A673 (cell line): ENCODE measurements around a stretch of chr10.

DNA sequence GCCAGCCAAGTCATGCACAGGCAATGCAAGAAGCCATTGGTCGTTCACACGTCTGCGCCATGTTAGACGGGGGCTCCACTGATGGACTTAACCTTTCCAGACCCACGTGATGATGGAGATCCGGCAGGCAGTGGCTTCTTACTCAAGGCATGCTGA, 54.8 kb downstream of the RBM20 start:
- PRO-cap: no peak

DNA sequence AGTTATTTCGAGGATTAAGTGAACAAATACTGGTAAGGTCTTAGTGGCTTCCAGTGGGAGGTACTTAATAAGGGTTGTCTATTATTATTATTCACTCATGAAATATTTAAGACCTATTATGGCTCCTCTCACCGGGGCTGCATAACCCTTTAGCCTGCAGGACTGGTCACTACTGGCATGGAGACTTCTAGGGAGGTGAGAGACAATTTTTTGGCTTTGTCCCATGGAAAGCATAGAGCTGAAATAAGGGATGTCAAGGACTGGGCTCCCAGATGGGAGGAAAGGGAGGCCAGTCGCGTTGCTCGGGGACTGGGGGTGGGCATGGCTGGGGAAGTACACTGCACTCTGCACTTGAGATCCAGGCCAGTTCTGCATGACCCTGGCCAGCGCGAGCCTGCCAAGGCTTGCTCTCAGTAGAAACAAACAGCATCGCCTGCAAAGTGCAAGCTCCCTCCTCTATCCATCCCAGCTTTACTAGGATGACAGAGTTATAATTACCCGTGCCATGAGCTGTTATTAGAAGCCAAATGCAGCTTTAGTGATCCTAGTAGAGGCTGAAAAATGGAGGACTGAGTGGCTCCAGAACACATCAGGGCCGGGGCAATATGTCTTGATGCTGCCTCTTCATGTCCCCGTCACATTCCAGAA, 43.9 kb upstream of the PDCD4 start:
- PRO-cap: no peak

DNA sequence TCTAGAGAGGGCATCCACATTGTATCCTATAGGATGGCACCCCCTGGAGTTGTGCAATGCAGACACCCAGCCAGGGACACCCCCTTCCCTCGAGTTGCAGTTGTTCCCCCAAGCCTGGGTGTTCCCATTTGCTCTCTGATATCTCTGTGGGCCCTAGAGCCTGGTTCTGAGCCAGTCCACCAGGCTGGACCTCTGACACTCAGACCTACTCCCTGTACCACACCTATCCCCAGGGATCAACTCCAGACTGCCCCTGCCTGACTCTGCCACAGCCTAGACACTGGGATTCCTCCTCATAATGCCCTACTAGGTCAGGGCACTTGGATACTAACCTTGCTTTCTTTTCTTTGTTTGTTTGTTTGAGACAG, 30.9 kb upstream of the PDCD4 start:
- PRO-cap: no peak

- PRO-cap: no peak
Measured at GRCh38 chr10:110882583-110883513, 11.1 kb downstream of the PDCD4 start.

GRCh38 chr10:110897727-110898694, 21.0 kb downstream of the BBIP1 start:
- PRO-cap: no peak

DNA sequence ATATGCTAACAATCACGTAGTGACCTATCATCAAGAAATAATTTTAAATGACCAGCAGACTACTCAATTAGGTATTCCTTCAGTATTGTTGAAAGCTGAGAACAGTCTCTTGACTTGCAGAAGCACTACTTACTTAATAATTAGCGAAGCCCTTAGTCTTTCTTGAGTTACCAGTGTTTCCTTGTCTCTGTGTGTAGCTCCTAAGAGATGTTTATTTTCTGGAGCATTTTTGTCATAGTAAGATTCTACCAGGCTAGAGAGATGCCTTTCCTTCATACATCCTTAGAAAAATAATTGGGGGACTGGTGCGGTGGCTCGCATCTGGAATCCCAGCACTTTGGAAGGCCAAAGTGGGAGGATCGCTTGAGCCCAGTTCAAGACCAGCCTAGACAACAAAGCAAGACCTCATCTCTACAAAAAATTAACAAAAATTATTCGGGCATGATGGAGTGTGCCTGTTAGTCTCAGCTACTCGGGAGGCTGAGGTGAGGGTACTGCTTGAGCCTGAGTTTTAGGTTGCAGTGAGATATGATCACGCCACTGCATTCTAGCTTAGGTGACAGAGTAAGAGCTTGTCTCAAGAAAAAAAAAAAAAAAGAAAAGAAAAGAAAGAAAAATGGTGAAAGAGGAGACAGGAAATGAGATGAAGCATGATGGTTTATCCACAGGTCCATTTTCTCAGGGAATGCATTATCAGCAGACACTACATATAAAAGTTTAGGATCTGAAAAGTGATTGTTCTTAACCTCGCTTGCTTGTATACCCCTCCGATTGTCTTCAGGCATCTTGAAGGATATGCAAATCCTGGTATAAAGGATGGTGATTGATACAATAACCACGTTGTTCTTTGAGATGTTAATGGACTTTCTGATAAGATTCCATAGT, 11.8 kb downstream of the BBIP1 start:
- PRO-cap: no peak

DNA sequence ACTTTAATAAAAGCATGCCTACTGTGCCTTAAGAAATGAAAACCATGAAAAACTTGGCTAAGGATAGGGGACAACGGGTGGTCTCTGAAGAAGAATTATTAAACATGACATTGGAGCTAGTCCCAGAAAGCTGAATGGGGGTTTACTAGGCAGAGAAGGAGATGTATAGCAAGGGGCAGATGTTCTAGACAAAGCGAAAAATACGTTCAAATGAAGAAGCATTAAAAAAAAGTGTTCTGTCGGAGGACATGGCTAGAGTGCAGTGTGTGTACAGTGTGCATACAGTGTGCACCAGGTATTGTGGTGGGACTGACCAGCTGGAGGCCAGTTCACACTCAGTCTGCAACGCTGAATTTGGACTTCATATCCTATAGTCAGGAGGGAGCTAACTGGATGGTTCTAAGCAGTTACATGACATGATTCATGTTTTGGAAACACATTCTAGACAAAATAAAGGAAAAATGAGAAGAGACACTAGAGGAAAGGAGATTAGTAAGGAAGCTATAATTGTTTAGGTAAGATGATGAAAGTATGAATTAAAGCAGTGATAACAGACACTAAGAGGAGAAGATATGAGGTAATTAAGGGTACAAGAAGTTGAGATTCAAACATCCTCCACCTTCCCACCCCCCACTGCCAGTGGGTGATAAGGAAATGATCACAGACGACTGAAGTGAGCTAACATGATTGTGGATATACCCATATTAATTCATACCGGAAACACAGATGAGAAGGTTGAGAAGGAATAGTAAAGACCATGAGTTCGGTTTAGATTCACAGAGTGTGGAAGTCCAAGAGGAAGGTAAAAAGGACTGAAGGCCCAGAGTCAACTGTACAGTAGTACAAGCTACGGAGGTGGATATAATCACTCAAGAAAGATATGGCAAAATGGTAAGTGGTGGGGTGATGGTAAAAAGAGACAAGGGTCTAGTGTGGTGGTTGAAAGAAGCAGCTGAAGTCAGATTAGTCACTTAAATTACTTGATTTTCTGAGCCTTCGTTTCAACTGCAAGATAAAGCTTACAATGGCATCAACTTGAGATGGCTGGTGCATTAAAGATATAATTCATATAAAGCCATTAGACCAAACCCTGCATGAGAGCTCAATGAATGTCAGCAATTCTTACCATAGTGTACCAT, 8.6 kb downstream of the BBIP1 start:
- PRO-cap: no peak

DNA sequence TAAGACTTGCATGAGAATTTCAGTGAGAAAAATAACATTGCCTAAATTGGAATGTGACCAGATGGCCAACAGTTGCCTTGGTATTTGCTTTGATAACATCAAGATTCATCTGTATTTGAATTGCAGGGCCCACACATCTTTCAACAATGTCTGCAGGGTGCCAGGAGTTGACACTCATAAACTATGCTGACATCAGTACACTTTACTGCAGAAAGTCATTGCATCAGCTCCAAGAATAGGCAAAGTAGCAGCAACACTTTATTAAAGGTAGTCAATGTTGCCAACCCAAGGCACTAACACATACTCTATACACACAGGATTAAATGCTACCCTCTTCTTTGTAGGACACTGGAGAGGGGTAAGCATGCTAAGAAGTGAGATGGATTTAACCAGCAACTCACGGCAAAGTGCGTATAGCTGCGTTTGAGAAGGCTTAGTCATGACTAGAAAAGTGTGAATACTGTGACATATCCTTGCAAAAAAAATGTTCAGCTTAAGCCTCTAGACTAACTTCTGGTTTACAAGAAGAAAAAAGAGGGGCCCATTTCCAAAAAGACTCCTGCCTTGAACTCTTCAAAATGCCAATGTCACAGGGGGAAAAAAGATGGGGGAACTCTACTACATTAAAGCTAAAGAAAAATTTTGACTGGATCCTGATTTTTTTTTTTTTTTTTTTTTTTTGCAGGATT, 2.3 kb downstream of the BBIP1 start:
- PRO-cap: unidirectional peak, plus-strand start at position 270 of the sequence; unidirectional peak, plus-strand start at position 335 of the sequence; bidirectional peak, plus-strand start at position 476 of the sequence, minus-strand start at position 441 of the sequence

DNA sequence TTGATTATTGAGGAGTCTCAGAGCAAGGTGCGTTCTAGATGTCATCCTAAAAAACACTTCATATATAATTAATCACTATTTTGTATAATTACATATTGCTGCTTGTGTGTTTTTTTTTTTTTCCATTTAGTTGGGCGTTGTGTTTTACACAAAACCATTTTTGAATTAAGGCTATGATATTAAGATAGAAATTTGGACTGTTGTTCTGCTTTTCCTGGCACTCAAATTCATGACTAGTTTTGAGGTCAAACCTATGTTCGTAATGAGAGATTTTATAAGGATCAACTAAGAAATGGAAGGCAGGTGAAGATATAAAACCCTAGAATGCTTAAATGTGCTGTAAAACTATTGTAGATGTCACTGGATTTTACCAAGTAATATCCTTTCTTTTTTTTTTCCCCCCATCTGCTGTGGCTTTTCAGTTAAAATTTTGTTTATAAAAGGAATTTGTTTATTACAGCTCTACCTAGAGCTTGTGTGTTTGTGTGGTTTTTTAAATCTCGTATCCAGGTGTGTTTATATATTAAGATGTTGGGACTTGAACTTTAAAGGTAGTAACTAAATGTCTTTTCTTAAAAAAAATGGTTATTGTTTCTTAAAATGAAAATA, 63.5 kb upstream of the ADRA2A start:
- PRO-cap: no peak

DNA sequence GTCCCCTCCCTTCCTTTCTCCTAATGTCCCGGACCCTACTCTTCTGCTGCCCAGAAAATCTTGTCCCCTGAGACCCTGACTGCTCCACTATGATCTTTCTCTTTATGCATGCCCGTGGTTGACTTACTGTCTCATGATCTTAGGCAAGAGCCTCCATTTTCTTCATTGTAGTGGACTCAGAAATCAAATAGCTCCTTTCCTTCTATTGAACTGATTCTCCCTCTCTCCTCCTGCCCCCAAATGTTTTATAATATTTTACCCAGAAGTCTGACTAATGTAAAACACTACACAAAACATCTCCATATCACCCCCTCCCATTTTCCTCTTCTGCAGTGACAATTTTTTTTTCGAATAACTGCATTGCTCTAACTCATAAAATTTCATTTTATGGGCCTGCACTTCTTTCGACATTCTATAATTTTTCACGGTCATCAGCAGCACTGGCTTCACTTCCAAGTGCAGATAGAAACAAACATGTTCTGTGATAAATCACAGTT, 100.3 kb downstream of the GPAM start:
- PRO-cap: no peak

DNA sequence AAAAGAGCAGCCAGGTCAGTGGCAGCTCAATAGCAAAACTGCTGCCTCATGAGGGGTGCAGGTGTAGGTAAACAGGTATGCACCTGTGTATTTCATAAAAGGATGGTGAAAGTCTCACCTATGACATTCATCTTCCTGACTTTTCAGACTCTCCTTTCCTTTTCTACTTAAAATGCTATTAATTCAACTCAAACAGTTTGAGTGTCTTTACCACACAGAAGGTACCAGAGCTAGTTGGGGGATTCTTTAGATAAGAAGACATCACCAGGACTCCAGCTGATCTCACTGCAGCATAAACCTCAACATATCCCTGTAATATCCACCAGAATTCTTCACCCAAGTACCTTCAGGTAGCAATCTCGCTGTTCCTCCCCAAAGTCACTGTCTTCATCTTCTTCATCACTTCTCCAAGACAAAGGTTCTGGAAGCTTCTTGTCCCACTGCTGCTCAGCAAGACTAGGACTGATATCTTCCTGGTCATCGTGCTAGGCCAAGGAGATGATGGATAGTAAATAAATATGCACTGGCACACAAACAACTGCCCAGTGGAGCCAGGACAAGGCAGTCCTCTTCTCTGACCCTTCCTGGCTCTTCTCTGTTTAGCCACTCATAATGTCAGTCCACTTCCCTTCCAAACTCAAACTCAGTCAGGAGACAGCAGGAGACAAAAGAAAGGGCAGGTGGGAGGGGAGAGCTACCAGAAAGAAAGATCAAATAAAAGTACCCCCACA, 26.5 kb downstream of the GPAM start:
- PRO-cap: no peak

GRCh38 chr10:112227122-112228095, 43.8 kb upstream of the GPAM start:
- PRO-cap: no peak

GRCh38 chr10:112265705-112266021, 17.5 kb upstream of the TECTB start:
- PRO-cap: no peak

DNA sequence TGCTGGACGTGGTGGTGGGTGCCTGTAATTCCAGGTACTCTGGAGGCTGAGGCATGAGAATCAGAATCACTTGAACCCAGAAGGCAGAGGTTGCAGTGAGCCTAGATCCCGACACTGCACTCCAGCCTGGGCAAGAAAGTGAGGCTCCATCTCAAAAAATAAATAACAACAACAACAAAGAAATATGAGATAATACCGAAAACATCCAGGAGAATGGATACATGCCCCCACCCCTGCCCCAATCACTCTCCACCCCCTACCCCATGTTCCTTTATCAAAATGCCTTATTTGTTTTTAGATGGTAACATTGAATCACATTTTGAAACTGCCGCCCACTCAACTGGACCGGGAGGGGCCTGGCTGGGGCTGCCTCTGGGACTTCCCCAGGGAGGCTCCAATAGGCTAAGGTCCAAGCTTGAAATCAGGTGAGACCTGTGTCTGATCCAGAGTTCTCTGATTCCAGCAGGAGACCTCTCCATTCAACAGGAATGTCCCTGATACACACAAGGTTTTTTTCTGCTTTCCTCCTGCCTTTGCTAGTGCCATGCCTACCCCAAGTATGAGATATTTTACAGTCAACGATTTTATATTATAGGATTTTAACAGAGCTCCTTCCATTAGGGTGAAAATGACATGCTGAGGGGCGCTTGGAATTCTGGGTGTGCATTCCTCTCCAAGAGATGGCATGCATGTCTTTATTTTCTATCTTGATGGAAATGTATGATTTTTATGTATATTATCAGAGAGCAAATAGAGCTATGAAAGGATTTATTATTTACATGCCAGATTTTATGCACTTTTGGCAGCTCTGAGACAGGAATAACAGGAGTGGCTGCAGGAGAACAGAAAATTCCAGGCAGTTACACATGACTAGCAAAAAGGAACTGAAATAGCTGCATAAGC, 43.7 kb upstream of the ACSL5 start:
- PRO-cap: unidirectional peak, minus-strand start at position 657 of the sequence

DNA sequence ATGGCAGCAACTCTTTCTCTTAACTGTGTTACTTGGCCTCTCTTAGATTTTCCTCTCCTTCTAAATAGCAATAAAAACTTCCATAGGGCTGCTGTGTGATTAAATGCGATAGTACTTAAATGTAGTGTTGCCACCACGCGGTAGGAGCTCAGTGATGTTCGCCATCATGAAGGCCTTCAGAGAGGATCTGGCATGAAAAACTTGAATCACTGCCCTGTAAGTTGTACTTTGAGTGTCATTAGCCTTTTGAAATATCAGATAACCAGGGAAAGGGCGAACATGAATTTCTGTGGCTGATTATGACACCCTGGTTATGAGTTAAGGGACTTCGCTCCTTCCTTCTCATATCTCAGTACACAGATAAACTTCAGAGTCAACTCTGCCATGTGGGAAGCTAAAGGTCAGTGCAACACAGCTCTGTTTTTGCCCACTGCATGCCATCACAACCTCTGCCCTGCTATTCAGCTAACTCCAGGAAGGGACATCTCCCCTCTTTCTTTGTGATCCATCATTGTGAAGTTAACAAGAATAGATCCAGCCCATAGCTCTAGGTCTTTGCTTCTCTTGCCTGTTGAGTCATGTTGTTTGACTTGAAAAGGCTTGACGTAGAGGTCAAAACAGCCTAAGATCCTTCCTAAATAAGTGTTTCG, 8.9 kb upstream of the ACSL5 start:
- PRO-cap: no peak

GRCh38 chr10:112413112-112413518, 33.6 kb downstream of the ZDHHC6 start:
- PRO-cap: no peak

DNA sequence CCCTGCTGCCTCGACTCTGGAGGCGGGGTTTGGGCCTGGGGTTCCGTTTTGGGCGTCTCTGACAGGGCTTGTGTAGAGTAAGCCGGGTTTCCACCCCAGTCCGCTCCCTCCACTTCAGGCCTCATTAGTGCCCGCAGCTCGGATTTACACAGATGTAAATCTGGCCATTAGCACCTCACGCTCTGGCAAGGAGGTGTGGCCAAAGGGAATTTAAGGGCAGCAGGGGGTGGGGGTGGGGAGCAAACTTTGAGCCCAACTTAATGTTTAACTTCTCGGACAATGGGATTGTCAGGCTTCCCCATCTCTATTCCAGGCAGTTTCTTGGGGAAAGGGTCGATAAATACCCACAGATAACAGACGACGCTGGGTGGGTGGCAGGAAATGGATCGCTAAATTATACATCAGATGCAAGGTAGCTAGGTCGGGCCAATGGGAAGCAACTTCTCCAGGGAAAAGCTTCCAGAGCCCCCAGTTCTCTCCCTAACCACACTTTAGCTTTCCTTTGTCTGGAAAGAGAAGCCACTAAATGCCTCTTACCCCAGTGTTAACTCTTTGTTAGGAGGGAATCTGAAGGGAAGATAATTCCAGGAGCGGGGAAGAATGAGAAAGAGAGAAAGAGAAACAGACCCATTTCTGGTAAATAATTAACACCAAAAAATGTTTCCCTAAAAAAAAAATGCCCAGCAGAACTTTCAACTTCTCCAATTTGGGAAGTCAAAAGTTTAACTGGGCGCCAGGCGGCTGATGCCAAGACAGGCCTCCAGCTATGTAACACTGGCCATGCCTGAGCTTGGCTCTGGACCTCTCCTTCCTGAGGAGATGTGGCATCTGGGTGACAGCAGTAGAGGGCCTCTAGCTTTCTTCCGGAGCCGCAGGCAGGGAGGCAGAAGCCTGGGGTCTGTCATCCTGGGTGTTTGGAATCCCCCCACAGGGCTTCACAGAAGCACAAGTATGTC, 50.9 kb upstream of the TCF7L2 start:
- PRO-cap: no peak

GRCh38 chr10:112914578-112914948, 35.5 kb upstream of the TCF7L2 start:
- PRO-cap: no peak

DNA sequence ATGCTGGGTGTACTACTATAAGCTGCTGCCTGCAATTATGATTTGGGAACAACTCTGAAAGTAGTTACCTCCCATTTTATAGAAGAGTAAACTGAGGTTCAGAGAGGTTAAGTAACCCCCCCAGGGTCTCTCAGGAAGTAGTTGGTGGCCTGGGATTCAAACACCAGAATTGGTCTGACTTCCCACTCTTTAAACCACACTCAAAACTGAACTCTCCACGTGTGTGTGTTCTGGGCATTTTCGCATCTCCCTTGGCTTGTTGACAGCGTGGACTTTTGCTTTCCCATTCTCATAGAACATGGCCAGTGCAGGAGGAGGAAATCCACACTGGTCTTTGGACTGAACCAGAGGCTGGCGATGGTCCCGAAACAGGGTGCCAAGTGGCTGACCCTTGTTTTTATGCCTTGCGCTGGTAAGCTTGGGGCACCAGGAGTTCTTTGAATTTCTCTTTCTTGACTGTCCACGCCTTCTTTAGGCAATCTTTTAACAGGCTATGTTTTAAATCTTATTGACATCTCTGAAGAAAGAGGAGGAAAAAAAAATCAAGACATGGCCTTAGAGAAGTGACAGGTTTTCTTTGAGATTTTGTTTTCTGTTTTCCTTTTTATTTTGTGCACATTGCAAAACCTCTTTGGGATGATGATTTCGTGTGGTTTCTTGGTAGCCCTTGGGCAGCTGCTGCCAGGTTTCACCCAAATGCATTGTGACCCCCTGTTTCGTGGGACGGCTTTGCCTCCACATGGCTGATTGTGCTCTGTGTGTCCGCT, 71.7 kb downstream of the TCF7L2 start:
- PRO-cap: no peak

GRCh38 chr10:113028206-113028773, 78.2 kb downstream of the TCF7L2 start:
- PRO-cap: no peak